SEM (cell line): ENCODE results near the gene SCLY.

GRCh38 chr2:237314013-237314633, 99.8 kb downstream of the COL6A3 start:
- PRO-cap, result no peak

DNA sequence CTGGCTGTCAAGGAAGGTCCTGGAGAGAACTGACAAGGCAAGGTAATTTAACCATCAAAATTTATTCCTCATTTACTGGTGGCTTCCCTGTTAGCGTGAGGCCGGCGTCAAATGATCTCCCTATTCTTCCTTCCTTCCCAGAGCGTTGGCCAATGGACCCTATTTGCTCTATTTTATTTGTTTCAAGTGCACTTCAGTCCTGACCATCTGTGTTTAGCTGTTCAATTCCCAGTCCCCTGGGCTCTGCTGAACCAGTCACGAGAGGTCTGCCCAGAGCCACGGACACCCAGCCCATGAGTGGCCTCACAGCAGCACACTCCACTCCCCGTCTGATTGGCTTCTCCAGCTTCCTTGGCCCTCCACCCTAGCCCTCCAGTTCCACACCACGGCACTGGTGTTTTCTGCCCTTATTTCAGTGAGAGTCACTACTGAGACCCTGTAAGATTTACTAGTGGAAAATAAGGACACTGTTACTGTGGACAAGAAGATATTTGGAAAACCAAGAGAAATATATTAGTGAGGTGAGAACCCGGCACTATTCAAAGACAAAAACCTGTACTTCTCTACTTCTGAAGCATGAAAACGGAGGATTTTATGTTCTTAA, 86.7 kb downstream of the COL6A3 start:
- PRO-cap, result no peak

- PRO-cap, result no peak
Measured at GRCh38 chr2:237334512-237334992, 79.4 kb downstream of the COL6A3 start.

DNA sequence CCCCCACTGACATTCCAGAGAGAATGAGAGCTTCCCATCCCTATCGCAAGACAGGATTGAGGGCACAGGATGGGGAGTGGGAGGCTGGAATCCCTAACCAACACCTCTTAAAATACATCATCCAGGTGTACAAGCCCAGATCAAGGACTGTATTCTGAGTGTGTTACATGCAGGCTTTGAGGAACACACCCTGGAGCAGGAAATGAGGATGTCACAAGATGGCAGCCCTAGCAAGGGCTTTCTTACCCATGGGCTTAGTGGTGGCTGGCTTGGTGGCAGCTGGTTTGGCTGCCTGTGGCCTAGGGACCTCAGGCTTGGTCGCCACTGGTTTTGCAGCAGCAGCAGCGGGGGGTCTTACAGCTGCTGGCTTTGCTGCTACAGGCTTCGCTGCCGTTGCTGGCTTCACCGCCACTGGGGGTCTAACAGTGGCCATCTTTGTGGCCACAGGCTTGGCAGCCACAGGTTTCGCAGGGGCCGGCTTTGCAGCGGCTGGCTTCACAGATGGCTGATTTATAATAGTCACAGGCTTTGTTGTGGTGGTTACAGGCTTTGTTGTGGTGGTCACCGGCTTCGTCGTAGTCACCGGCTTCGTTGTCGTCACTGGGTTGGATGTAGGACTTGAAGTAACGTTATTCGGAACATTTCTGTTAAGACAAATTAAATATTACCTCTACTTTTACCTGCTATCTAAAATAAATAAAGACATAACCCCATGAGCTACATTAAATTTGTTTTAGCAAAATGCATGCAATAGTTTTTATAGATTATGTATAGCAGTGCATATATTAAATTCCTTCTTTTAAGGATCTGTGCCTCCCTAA, 77.9 kb downstream of the COL6A3 start:
- PRO-cap, result no peak

GRCh38 chr2:237358462-237358784, 55.5 kb downstream of the COL6A3 start:
- PRO-cap, result no peak

GRCh38 chr2:237360884-237361525, 53.0 kb downstream of the COL6A3 start:
- PRO-cap, result no peak

DNA sequence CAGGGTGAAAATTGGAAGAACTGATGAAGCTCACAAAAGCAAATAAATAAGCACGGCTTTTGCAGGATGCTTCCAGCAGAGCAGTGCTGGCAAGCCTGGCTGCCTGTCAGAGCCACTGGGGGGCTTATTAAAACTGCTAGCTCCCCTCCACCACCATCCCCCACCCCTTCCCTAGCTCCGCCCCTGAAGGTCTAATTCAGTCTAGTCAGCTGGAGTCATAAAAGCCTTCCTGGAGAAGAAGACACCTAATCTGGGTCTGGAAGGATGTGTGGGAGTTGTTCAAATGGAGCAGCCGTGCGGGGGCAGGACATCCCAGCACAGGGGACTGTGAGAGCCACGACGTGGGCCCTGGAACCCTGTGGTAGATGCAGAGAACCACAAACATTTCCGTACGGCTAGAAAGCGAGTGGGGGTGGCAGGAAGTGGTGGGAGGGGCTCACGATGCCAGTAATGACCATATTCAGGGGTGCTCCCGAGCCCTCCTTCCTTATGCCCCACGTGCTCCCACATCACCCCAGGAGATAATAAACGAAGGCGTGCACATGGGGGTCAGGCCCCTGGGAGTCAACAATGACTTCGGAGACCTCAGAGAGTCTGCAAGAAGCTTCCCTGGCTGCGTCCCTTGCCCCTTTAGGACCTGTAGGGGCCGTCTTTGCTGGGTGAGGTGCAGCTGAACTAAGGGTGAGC, 20.9 kb upstream of the COL6A3 start:
- PRO-cap, result no peak

GRCh38 chr2:237469547-237470023, 17.5 kb upstream of the MLPH start:
- PRO-cap, result no peak

DNA sequence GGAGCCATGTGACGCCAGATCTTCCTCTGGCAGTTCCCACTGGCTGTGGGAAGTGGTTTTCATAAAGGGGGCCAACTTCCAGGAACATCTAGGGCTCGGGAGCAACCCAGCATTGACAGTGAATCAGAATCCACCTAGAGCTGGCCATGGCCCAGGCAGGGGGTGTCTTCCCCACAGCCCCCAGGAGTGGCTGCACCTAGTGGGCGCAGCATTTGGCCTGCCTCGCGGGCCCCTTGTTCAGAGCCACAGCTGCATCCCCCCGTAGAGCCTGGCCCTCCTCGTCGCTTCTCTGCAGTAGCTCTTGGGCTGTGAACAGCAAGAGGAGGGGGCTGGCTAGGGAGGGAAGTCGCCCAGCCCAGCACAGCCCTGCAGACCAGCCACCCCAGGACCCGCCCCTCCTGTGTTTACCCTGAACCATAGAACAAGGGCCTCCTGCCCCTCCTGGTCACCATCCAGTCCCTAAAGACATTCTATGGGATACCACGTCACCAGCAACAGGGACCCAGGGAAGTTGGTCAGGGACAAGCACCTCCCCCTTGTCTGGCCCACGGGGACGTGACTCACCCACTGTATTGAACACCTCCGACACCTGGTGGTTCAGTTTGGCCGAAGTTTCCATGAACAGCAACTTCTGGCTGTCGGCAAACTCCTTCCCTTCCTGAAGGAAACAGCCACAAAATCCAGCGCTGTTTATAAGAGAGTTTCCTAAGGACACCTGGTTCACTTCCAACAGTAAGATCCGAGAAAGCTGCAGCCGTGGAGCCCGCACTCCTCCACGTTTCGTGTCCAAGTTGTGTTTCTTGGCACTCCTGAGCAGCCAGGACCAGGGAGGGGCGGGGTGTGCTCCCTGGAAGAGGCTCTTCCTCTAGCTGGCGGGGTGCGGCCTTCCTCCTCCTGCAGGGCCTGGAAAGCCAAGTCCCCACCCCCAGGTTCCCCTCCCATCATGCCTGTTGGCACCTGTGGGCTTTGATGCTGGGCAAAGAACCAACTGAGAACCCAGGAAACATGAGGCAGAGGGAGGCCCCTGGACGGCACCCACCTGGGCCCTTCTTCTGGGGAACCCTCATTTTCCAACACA, 8.8 kb downstream of the PRLH start:
- PRO-cap, result no peak

GRCh38 chr2:237593719-237594417, 3.3 kb upstream of the RAB17 start:
- PRO-cap, result bidirectional peak, plus-strand start at chr2:237594136, minus-strand start at chr2:237594127

DNA sequence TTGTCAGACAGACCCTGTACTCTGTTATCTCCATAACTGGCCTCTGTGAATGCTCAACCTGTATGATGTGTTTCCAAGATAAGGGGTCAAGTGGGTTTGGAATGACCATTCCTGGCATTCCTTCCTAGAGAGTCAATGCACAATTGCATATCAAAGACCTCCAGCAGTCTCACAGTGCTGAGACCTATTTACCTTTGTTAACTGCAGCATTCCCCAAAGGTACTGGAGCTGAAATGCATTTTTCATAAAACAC, 13.2 kb upstream of the LRRFIP1 start:
- PRO-cap, result no peak

GRCh38 chr2:237669386-237670267, 42.2 kb downstream of the LRRFIP1 start:
- PRO-cap, result no peak

GRCh38 chr2:237763834-237764333, 34.7 kb upstream of the RBM44 start:
- PRO-cap, result no peak

DNA sequence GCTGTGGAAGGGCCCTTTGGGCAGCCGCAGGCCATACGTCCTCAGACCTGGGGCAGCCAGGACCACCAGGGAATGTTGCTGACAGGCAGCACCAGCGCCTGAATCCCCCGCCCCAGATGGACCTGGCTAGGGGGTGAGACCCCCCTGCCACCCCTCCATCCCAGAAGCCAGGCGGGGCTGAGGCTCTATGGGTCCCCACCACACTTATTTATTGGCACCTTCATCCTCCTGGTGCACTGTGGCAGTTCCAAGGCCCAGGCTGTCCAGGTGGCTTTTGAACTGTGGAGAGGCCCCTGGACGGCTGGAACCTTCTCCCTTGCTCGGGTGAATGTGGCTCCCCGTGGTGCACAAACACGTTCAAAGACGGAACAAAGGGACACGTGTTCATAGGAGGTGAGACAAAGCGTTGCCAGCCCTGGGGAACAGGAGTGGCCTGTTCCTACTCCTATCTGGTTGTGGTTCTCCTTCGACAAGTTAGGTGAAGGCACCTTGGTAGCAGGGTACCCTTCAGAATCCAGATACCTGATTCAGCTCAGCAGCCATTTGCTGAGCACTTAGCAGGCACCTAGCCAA, 35.1 kb downstream of the RAMP1 start:
- PRO-cap, result no peak

- PRO-cap, result no peak
Measured at GRCh38 chr2:237902631-237903118, 43.3 kb downstream of the RAMP1 start.

GRCh38 chr2:237967248-237968330, 775 bp downstream of the UBE2F start:
- PRO-cap, result no peak

DNA sequence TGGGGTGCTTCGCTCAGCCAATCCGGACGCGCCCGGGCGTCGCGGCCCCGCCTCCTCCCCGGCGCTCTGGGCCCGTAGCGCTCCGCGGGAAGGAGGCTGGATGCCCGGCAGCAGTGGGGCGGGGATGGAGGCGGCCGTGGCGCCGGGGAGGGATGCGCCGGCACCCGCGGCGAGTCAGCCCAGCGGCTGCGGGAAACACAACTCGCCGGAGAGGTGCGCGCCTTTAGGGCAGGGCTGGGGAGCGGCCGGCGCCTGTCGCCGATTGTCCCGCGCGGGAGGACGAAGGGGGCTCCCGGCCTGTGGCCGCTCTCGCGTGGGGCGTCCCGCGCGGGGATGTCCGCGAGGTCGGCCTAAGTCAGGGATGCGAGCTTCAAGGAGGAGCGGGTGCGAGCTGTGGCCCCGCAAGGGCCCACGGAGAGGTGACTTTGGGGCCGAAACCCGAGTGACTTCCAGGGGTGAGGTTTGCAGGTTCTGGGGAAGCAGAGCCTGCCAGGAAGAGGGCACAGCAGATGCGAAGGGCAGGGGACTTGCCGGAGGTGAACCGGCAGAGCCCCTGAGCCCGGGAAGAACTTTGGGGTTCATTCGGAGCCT, at the start of gene SCLY:
Gene SCLY (plus strand): TSS at position 71 of the 591 bp plus-strand sequence.
- PRO-cap, result bidirectional peak, plus-strand start at position 113 of the sequence, minus-strand start outside the sequence; unidirectional peak, plus-strand start at position 351 of the sequence; unidirectional peak, plus-strand start at position 503 of the sequence

- PRO-cap, result no peak
Measured at GRCh38 chr2:238174596-238175334, 16.0 kb downstream of the ERFE start.

DNA sequence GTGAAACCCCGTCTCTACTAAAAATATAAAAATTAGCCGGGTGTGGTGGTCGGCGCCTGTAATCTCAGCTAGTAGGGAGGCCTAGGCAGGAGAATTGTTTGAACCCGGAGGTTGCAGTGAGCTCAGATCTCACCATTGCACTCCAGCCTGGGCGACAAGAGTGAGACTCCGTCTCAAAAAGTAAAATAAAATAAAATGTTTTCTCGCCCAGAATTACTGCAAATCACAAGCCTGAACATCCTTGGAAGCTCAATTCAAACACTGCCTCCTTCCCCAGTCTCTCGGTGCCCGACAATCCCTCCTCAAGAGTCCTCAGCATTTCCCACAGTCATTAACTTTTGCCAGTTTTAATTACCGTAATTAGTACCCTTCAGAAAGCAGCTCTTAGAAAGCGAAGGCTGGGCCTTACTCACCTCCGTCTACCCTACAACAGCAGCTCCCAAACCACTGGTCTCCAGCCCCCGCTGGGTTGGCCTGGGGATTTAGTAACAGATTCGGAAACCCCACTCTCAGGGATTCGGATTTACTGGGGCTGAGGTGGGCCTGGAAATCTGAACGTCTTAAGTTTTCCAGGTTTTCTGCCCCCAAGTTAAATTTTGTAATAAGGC, 1.3 kb downstream of the ILKAP start:
- PRO-cap, result no peak

GRCh38 chr2:238231203-238231418, 8.7 kb downstream of the HES6 start:
- PRO-cap, result no peak